Bronchus (tissue), 1 donor: ENCODE measurements around the genes DDX11 and RESF1.

- PRO-cap: no peak
Measured at GRCh38 chr12:27561314-27561900, 37.4 kb downstream of the PPFIBP1 start.

- PRO-cap: no peak
Measured at GRCh38 chr12:27593545-27594238, 69.7 kb downstream of the PPFIBP1 start.

DNA sequence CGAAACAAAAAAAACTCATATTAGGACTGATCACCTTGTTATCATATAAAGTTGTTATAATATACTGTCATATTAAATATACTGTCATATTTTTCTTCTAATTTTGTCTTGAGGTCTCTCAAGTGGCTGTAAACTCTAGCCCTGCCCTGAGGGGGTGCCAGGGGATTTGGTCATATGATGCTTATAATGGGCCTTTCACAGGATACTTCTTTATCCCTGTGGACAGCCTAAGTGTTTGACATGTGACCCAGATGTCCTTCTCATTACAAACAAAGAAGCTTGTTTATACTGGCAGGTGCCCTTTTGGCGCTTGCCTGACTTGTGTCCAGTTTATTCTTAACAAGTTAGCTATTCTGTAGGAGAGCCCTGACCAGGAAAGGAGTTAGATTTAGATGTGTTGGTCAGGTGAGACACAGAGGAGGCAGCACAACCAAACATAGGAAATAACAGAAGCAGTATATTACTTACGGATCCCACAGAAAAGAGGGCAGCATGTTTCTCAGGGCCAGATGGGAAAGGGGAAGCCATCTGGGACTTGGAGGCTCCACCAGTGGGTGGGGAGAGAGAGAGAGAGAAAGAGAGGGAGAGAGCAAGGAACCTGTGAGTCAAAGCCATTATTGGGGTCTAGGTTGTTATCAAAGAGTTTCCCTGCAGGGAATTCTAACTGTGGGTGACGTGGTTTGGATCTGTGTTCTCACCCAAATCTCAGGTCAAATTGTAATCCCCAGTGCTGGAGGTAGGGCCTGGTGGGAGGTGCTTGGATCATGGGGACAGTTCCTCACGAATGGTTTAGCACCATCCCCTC lies 52.0 kb downstream of the CCDC91 start:
- PRO-cap: no peak

DNA sequence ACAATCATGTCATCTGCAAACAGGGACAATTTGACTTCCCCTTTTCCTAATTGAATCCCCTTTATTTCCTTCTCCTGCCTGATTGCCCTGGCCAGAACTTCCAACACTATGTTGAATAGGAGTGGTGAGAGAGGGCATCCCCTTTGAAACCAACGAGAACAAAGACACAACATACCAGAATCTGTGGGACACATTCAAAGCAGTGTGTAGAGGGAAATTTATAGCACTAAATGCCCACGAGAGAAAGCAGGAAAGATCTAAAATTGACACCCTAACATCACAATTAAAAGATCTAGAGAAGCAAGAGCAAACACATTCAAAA lies 84.5 kb downstream of the CCDC91 start:
- PRO-cap: no peak

- PRO-cap: no peak
Measured at GRCh38 chr12:29323667-29324346, 57.2 kb downstream of the ERGIC2 start.

DNA sequence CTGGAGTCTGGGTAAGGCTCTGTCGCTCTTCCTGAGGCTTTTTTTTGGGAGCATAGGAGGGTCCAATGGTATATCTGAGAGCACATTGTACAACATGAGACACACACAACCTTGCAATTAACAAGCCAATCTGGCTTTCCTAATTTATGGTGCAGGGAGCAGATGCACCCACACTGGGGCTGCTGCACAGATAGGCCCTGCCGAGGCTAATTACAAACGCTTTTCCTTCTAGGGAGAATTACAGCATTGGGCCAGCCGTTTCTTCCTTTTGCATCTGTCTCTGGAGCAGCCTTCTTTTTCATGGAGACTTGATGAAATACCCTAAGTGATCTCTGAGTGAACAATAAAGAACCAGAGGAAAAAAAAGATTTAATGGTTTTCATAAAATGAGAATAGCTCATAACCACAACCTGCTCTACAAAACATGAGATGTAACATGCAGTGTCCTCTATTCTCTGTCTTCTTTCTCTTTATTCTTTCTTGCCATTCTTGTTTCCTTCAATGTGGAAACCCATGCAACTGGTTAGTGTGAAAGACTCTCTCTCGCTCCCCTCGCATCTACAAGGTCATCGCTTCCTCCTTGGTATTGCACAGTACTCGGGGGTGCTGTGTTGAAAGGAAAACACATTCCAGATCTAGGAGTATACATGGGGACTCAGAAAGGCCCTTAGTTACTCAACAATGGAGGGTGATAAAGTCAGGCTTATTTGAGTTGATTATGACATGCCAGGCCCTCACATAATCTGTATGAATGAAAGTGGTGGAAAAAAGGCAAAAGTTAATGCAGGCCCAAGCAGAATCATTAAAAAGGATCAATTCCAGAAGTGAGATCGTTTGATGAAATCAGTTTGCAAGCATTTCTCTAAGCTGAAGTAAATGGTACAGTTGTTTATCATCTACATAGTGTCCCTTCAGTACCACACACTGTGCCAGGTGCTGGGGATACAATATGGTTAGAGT lies 75.3 kb upstream of the OVCH1 start:
- PRO-cap: no peak

DNA sequence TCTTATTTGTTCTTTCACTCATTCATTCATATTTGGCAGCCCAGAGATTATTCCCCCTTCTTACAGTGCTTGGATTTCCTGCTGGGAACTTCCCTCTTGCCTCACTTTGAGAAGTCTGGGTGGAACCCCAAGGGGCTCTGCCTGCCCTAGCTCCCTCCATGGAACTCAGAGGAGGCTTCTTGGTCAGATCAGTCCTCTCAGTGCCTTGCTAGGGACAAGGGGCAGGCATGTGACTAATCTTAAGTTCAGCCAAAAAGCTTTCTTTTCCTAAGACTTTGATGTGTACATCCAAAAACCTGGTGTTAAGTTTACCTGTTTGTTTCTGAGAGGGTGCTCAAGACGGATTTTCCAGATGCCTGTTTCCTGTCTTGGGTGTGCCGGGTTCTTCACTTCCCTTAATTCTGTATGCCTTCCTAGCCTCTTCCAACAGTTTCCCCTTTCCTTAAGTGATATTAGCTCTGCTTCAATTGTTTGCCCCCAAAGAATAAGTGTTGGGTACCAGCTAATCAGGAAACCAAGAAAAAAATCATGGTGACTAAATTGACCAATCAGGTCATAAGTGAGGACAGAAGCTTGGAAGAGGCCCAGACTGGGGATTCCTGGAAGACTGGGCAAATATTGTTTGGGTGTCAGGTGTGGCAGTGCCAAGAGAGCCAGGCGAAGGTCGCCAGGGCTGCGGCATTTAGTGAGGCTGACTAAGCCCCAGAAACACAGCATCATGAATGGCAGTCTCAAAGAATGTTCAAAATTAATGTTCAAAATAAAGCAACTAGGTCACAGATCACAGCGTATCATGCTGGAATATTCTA lies 84.9 kb upstream of the OVCH1 start:
- PRO-cap: unidirectional peak, plus-strand start at position 647 of the sequence

GRCh38 chr12:30631531-30632153 lies 64.0 kb downstream of the IPO8 start:
- PRO-cap: no peak

DNA sequence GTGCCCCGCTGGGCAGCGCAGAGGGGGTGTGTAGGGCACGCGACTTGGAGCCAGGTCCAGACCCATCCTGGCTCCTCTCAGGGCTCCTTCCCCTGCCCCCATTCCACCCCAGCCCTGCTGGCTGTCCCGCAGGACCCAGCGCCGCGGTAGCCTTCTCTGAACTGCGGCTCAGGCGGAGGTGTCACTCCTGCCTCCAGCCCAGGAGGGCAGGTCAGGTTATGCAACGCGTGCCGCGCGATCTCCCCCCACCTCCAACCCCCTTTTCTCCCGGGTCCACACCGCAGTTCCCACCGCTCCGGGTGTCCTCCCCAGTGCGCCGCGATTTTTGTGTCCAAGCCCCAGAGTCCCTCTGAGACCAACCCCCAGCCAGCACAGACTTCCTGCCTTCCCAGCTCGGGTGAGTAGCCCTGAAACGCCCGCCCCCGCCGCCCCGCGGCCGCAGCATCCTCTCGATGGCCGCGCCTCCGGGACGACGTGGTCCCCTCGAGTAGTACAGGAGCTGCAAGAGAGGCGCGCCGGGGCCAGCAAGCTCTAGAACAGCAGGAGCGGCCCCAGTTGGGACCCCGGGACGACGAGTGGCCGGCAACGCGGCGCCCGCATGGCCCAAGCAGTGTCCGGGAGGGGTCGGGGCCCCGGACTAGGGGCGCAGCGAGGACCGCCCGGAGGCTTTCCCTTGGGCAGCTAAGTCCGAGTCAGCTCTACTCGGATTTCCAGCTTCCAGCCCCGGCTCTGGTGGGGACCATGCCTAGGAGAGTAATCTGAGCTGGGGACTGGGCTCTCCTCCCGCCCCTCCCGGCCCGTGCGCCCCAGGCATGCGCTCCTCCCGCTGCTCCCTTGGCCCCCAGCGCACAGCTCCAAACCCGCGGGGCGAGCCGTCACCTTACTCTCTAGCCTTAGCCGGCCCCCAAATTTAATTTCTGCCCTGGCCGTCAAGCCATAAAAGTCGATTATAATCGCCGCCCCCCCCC lies 41.4 kb upstream of the CAPRIN2 start:
- PRO-cap: bidirectional peak, plus-strand start at position 467 of the sequence, minus-strand start at position 360 of the sequence

DNA sequence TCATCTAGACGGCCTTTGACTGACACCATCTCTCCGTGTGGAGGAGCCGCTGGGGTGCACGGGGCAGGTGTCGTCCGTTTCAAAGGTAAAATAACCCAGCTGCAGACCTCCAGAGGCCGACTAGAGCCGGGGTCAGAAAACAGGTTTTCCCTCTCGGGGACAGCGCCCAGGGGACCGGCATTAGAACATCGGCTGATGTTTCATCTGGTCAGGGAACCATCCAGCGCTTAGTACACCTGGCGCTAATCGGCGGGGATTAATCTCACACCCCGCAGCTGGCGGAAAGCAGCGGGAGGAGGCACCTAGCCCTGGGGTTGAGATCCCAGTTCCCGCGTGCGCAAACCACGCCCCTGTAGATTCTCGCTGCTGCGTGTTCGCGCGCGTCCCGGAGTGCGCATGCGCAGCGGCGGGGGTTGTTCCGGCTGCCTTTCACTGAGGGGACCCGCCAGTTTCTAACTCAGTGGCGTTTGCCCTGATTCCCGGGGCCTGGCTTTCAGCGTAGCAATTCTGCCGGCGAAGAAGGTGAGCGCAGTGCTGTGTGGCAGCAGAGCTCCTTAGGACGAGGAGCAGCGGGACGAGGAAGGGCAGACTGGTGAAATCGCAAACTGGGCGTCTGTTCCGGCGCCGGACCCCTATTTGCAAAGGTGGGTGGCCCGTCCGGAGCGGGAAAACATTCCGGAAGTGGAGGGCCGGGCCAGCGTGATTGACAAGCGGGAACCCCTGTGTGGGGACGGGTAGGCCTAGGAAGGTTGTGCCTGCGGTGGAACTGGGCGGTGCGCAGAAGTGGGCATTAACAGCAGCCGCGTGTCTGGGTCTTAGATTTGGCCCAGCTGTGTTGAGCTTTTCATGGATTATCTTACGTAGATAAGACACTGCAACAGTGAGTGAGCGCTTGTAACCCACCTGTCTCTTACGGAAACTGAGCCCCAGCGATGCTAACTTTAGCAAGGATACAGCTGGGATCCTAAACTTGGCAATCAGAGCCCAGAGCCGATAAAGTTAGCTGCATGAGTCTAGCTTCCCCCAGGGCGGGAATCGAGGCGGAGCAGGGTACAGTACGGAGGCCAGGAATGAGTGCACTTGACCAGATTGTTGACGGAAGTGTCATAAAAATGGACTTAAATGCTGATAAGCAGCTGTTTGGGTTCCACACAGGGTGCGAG lies at the start of gene DDX11:
Gene DDX11 (plus strand): TSS at position 413 of the 1,163 bp plus-strand sequence.
- PRO-cap: bidirectional peak, plus-strand start at position 416 of the sequence, minus-strand start at position 352 of the sequence; bidirectional peak, plus-strand start at position 773 of the sequence, minus-strand start at position 638 of the sequence

- PRO-cap: no peak
Measured at GRCh38 chr12:31311316-31311757, 14.6 kb downstream of the SINHCAF start.

DNA sequence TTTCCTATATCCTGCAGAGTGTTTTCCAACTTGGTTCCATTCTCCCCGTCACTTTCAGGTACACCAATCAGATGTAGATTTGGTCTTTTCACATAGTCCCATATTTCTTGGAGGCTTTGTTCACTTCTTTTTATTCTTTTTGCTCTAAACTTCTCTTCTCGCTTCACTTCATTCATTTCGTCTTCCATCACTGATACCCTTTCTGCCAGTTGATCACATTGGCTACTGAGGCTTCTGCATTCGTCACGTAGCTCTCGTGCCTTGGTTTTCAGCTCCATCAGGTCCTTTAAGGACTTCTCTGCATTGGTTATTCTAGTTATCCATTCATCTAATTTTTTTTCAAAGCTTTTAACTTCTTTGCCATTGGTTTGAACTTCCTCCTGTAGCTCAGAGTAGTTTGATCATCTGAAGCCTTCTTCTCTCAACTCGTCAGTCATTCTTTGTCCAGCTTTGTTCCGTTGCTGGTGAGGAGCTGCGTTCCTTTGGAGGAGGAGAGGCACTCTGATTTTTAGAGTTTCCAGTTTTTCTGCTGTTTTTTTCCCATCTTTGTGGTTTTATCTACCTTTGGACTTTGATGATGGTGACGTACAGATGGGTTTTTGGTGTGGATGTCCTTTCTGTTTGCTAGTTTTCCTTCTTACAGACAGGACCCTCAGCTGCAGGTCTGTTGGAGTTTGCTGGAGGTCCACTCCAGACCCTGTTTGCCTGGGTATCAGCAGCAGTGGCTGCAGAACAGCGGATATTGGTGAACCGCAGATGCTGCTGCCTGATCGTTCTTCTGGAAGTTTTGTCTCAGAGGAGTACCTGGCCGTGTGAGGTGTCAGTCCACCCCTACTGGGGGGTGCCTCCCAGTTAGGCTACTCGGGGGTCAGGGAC lies 36.1 kb downstream of the DENND5B start:
- PRO-cap: no peak

DNA sequence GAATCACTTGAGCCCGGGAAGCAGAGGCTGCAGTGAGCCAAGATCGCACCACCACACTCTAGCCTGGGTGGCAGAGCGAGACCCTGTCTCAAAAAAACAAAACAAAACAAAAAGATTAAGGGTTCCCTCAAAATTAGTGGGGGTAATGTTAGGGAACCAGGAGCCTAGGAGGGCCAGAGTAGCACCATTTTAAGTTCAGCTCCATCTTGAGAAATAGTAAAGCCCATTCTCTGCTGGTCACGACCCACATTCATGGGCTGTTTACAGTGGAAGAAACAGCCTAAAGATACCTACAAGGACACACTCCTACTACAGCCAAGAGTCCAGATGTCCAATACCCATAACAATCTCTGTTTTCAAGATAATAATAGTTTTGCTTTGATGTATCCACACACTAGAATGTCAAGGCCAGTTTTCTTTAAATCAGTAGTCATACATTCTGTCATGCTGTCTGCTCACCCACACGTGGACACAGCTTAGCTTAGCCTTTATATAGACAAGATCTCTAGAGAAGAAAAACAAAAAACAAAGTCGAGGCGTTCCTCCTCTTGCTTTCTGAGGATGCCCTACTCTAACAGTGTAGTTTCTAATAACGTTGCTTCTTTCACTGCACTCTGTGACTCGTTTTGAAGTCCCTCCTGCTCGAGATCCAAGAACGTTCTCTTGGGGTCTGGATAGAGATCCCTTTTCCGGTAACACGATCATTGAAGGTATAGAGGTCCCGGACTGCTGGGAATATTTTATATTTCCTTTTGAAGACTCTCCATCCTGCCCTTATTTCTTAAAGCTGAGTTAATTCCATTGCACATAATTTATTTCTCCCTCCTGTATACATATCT lies 17.9 kb upstream of the ETFBKMT start:
- PRO-cap: no peak

- PRO-cap: no peak
Measured at GRCh38 chr12:31835134-31835738, 43.1 kb upstream of the H3-5 start.

- PRO-cap: no peak
Measured at GRCh38 chr12:31940416-31940747, 18.8 kb upstream of the RESF1 start.

GRCh38 chr12:31959006-31959969 lies at the start of gene RESF1:
TSS of gene RESF1 (plus strand) at chr12:31959415.
- PRO-cap: bidirectional peak, plus-strand start at chr12:31959419, minus-strand start at chr12:31959304; bidirectional peak, plus-strand start at chr12:31959835, minus-strand start at chr12:31959768

DNA sequence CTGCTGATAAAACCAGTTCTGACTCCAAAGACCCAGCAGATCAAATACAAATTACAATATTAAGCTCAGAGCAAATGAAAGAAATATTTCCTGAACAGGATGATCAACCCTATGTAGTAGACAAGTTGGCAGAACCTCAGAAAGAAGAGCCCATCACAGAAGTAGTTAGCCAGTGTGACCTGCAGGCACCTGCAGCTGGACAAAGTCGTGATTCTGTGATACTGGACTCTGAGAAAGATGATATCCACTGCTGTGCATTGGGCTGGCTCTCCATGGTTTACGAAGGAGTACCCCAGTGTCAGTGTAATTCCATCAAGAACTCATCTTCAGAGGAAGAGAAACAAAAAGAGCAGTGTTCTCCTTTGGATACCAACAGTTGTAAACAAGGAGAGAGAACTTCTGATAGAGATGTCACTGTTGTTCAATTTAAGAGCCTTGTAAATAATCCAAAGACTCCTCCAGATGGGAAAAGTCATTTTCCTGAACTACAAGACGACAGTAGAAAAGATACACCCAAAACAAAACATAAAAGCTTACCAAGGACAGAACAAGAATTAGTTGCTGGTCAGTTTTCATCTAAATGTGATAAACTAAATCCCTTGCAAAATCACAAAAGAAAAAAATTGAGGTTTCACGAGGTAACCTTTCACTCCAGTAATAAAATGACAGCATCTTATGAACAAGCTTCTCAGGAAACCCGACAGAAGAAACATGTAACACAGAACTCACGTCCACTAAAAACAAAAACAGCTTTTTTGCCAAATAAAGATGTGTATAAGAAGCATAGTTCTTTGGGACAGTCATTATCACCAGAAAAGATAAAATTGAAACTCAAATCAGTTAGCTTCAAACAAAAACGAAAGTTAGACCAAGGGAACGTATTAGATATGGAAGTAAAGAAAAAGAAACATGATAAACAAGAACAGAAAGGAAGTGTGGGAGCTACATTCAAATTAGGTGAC lies 25.3 kb downstream of the RESF1 start:
- PRO-cap: no peak

- PRO-cap: no peak
Measured at GRCh38 chr12:32107263-32107669, 619 bp downstream of the BICD1 start.

DNA sequence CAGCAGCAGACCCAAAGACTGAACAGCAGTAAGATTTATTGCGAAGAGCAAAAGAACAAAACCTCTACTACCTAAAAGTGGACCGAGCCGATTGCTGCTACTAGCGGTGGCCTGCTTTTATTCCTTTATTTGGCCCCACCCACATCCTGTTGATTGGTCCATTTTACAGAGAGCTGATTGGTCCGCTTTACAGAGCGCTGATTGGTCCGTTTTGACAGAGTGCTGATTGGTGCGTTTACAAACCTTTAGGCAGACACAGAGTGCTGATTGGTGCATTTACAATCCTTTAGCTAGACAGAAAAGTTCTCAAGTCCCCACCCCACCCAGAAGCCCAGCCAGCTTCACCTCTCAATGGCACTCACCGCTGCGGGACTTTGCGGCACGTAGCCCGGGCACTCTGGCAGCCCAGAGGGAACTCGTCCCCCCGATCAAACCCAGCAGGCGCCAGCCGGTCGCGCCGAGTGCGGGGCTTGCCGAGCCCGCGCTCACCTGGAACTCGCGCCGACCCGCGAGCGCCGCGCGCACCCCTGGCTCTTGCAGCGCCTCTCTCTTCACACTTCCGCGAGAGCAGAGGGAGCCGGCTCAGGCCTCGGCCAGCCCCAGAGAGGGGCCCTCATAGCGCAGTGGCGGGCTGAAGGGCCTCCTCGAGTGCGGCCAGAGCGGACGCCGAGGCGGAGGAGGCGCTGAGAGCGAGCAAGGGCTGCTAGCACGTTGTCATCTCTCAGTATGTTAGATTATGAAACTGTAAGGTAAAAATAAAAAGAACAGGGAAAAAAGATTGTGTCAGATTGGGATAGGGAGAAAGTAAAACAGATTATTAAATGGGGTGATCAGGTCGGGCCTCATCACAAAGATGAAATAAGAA lies 8.6 kb upstream of the FGD4 start:
- PRO-cap: no peak

DNA sequence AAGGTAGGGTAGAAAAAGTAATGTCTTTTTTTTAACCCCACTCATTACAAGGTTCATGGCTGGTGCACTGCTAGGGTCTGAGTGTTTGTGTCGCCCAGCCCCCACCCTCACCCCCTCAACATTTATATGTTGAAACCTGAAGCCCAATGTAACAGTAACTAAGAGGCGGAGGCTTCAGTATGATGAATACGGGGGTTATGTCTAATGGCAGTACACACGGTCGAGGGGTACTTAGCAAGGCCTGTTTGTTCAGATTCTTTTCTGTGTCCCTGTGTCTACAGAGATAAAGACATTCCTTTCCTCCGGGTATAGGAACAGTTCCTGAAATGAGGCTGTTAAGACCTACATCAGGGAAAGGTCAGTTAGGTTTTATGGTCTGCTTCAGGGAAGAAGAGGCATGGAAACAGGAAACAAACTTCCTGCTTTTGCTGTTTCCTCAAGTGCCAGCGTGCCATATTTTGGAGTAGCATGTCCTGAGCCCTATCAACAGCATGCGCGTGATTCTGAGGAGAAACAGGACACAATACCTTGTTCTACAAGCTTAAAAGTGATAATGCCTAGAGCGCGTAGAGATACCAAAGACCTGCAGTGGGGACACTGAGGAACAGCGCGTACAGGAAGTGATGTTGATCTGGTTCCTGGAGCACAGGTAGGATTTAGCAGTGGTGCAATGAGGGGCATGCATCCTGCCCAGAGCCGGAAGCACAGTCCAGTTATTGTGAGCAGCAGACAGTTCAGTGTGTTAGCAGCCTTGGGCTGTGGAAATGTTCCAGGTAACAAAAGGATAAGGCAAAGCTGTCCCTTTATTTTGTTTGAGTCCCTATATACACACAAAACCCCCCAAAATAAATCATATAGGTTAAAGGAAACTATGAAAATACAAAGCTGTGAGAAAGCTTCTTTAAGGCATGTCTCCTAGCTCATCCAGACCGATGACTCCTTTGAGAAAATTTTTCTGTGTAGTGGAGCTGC lies 47.2 kb downstream of the FGD4 start:
- PRO-cap: no peak